ENCODE data around the genes DEFB113, IL17F, TMEM14A and GSTA4.

DNA sequence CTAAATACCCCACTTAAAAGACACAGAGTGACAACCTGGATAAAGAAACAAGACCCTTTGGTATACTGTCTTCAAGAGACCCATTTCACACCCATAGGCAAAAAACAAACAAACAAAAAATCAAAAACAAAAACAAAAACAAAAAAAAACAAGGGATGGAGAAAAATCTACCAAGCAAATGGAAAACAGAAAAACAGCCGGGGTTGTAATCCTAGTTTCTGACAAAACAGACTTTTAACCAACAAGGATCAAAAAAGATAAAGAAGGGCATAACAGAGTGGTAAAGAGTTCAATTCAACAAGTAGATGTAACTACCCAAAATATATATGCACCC lies 246.2 kb upstream of the PTCHD4 start:
CAGE:
- cytosol, long polyA minus RNA, result no peak
- cytosol, long polyA plus RNA, result no peak
- long polyA plus RNA, result no peak
- nucleus, long polyA minus RNA, result no peak
- nucleus, long polyA plus RNA, result no peak

DNA sequence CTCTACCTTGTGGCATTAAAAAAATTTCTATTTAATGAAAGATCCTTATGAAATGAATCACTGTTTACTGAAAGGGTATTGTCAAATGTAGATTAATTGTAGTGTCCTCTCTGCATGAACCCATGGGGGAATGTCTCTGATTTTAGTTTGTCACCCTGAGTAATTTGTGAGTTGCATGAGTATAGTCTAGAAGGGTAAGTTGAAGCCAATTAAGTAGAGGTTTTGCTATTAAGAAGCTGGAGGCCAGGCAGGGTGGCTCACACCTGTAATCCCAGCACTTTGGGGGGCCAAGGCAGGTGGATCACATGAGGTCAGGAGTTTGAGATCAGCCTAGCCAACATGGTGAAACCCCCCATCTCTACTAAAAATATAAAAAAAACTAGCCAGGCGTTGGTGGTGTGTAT lies 1.2 kb downstream of the GLYATL3 start:
CAGE:
- cytosol, long polyA minus RNA, result no peak
- cytosol, long polyA plus RNA, result no peak
- long polyA plus RNA, result no peak
- nucleus, long polyA minus RNA, result no peak
- nucleus, long polyA plus RNA, result no peak

CAGE:
- cytosol, long polyA minus RNA, result no peak
- cytosol, long polyA plus RNA, result no peak
- long polyA plus RNA, result no peak
- nucleus, long polyA minus RNA, result no peak
- nucleus, long polyA plus RNA, result no peak
Observed at GRCh38 chr6:49506608-49507002, 6.9 kb downstream of the GLYATL3 start.

DNA sequence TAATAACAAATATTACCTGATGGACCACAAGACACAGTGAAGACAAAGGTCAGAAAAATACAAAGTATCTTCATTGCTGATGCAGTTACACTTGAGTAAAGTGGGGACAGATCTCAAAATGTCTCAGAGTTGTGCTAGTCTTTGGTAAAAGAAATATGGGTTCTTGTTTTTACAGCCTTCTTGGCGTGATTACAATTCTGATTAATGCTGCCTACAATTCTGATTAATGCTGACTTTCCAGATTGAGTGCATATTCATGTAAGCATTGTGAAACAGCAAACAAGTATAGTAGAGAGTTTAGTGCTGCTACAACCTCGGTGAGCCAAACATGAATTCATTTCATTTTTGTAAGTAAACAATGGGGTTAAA lies at the start of gene DEFB113:
DEFB113 (minus strand) TSS at position 74 of the 369 bp plus-strand sequence.
CAGE:
- cytosol, long polyA minus RNA, result no peak
- cytosol, long polyA plus RNA, result no peak
- long polyA plus RNA, result no peak
- nucleus, long polyA minus RNA, result no peak
- nucleus, long polyA plus RNA, result no peak

DNA sequence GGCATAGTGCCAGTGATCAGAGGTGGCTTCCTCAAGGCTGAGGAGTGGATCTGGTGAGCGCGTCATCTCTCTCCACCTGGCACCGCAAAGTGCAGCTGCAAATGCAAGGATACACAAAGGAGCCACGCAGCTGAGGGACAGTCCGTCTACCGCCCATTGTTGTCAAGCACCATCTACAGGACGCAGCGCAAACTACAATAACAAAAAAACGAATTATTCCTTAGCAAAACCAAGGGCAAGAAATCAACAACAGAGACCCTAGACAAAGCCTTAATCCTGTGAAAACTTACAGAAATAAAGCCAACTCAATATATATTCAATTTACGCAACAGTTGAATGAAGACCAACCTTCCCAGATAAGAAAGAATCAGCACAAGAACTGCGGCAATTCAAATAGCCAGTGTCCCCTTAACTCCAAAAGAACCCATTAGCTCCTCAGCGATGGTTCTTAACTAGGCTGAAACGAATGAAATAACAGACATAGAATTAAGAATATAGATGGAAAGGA lies 9.2 kb upstream of the DEFB110 start:
CAGE:
- cytosol, long polyA minus RNA, result no peak
- cytosol, long polyA plus RNA, result no peak
- long polyA plus RNA, result no peak
- nucleus, long polyA minus RNA, result no peak
- nucleus, long polyA plus RNA, result no peak

DNA sequence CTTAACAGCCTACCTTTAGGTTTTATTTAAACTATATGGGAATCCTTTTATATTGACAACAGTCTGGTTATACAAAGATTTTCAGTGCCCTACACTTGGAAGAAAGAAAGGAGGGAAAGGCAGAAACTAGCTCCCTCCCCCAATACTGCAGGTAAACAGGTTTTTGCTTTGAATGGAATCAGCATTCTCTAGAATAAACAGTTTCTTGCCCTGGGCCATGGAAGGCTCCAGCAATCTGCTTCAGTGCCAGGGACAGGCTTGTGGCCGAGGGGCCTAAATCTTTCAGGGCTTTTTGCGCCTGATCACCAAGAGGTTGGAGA lies 23.7 kb downstream of the TFAP2B start:
CAGE:
- cytosol, long polyA minus RNA, result no peak
- cytosol, long polyA plus RNA, result no peak
- long polyA plus RNA, result no peak
- nucleus, long polyA minus RNA, result no peak
- nucleus, long polyA plus RNA, result no peak

DNA sequence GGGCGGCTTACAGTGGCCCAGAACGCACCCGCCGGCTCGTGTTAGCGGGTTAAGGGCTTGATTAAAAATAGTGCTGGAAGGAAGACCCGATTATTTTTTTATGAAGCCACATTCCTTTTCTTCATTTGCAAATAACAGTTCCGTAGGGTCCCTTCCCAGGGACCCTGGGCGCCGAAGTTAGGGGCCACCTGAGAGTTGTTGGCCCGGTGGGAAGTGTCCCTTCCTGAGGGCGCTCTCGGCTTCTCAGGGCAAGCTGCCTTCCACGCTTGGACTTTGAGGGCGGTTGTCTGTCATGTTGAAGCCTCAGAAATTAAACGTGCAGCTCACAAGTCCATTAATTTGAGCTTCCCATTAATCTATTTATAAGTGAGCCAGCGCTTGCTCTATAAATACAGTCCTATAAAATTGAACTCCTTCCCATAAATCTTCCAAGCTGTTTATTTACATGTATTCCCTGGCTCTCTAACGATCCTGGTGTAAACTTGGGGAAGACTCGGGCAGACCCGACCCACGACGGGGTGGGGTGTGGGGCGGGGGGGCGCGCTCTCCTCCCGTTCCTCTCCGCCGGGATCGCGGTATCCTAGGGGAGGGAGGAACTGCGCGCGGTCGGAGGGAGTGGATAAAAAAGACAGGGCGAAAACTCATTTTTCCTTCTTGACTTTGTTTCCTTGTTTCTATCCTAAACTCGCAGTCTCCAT lies 30.9 kb downstream of the TFAP2B start:
CAGE:
- cytosol, long polyA minus RNA, result no peak
- cytosol, long polyA plus RNA, result no peak
- long polyA plus RNA, result no peak
- nucleus, long polyA minus RNA, result no peak
- nucleus, long polyA plus RNA, result no peak

GRCh38 chr6:51671907-51672108 lies 415.6 kb downstream of the PKHD1 start:
CAGE:
- cytosol, long polyA minus RNA, result no peak
- cytosol, long polyA plus RNA, result no peak
- long polyA plus RNA, result no peak
- nucleus, long polyA minus RNA, result no peak
- nucleus, long polyA plus RNA, result no peak

DNA sequence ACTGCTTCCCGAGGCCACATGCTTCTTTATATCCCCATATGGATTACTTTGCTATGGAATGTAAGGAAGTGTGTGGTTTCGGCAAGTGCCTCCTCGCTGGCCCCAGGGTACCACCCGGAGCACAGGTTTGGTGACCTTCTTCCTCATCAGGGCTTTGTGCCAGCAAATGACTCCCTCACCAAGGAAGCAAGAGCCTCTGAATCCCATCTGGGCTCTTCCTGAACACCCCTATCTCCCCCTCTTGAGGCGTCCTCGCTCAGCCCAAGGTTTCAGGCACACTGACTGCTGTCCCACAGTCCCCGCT lies 41.9 kb upstream of the IL17A start:
CAGE:
- cytosol, long polyA minus RNA, result no peak
- cytosol, long polyA plus RNA, result no peak
- long polyA plus RNA, result no peak
- nucleus, long polyA minus RNA, result no peak
- nucleus, long polyA plus RNA, result no peak

CAGE:
- cytosol, long polyA minus RNA, result no peak
- cytosol, long polyA plus RNA, result no peak
- long polyA plus RNA, result no peak
- nucleus, long polyA minus RNA, result no peak
- nucleus, long polyA plus RNA, result no peak
Observed at GRCh38 chr6:52244417-52244529, at the start of gene IL17F. Gene IL17F (minus strand): TSS chr6:52244500.

DNA sequence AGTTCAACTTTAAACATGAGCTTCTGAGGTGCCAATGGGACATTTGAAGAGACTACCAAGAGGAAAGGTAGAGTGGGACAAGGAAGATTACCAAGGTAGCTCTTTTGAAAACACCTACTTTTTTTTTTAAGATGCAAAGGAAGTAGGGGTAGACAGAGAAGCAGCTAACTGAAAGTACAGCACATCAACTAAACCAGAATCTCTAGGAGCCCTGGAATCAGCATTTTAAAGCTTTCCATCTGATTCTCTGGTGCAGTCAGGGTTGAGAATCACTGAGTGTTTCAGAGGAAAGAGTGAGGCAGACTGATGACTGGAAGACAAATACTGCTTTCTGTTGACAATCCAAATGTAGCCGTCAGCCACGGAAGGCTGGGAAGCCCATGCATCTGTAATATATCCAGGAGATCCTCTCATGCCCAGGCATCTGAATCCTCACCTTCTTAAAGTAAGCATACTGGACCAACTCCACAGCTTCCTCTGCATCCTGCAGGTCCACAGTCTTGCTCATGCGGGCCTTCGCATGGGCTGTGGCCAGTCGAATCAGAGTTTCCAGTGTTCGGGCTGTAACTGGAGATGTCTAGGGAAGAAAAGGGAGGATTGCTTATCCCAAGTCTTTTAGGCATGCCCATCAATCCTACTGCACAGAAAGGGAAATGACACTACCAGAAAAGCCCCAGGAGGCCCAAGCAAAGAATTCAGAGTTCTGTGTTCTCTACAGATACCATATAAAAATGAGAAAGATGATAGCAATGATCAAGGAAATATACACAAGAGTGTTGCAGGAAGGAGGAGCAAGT lies 15.7 kb downstream of the MCM3 start:
CAGE:
- cytosol, long polyA minus RNA, result no peak
- cytosol, long polyA plus RNA, result no peak
- long polyA plus RNA, result no peak
- nucleus, long polyA minus RNA, result no peak
- nucleus, long polyA plus RNA, result no peak

GRCh38 chr6:52502250-52502965 lies 74.5 kb downstream of the TRAM2 start:
CAGE:
- cytosol, long polyA minus RNA, result no peak
- cytosol, long polyA plus RNA, result no peak
- long polyA plus RNA, result no peak
- nucleus, long polyA minus RNA, result no peak
- nucleus, long polyA plus RNA, result no peak

DNA sequence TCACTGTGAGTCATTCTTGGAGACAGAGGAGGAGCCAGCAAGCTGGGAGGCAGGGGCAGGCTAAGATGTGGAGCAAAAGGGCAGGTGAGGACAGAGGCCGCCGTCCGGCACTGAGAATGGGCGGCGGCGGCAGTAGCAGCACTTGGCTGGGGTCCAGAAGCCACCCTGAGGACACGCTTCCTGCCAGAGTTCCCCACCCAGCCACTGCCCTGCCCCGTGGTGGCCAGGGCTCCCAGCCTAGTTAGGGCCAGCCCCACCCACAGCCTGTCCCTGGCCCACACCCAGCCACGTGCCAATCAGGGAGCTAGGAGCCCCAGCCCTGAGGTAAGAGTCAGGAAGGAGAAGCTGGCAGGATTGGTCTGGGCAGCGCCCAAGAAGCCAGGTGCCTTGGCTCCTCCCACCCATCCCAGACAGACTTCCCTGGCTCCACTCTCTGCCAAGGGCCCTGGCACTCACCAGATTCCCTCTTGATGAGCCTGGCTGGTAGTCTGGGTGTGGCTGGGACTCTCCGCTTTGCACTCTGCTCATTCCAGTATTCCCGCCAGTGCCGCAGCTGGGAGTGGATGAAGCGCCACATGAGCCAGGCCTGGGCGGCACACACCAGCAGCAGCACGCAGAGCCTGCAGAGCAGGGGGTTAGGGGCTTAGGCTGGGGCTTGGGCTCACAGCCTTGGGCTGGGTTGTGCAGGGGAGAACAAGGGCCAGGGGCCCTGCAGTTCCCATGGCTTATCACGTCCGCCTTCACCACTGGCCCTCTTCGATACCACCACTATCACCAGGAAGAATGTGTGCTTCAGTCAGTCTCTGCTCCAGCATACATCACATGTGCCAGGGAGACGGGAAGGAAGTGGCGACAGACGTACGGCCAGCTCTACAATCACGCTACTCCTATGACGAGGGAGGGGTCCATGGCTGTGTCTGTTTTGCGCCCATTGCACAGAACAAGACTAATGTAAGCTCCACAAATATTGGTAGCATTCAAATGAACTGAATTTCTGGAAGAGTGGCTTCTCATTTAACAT lies 72.4 kb downstream of the TRAM2 start:
CAGE:
- cytosol, long polyA minus RNA, result no peak
- cytosol, long polyA plus RNA, result no peak
- long polyA plus RNA, result no peak
- nucleus, long polyA minus RNA, result no peak
- nucleus, long polyA plus RNA, result no peak

GRCh38 chr6:52670779-52671584 lies at the start of gene TMEM14A:
Gene TMEM14A (plus strand): TSS chr6:52671113.
CAGE:
- cytosol, long polyA minus RNA, result start-site peak on the plus strand at chr6:52671113-52671135, 17 reads
- cytosol, long polyA plus RNA, result start-site peak on the plus strand at chr6:52671112-52671167, 697 and 383 reads in 2 replicates
- long polyA plus RNA, result start-site peak on the plus strand at chr6:52671091-52671167, 2,662 and 1,945 reads in 2 replicates
- nucleus, long polyA minus RNA, result start-site peak on the plus strand at chr6:52671077-52671154, 18 reads
- nucleus, long polyA plus RNA, result start-site peak on the plus strand at chr6:52671111-52671161, 320 and 408 reads in 2 replicates

DNA sequence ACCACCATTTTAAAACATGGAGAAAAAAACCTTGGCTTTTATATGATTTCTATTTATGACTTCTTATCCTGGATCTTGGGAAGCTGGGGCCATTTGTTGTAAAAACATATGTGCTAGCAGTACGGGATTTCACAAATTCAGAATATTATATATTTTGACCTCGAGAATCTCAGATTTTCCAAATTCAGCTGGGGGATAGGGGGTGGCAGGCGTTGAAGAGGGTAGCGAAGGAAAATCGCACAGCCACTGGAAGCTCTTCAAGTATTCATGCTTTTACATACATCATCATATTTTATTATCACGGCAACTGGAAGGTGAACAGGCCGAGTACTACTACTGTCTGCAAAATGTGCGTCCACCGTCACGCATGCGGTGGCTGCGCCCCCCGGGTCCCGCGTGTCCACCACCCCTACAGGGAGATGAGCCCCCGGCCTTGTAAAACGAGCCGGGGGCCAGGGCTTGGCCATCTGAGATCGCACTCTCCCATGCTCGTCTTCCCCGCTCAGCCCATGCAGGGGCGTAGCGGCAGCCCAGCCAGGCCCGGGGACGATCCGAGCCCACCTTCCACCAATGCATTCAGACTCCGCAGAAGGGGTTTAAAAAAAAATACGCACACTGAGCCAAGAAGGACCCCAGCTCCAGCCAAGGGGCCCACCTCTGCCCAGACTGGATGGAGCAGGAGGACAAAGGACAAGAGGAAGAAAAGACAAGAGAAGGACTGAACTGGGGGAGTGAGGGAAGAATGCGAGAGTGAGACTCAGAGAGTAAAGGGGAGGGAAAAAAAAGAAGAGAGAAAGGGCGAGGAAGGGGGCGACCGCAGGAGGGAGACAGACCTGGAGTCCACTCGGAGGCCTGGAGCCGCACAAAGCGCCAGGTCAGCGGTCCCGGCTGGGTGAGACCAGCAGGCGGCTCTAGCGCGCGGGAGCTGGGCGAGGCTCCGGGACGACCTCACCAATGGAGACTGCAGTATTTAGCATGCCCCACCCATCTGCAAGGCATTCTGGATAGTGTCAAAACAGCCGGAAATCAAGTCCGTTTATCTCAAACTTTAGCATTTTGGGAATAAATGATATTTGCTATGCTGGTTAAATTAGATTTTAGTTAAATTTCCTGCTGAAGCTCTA lies at the start of gene GSTA4:
GSTA4 (minus strand) TSS at position 869 of the 1,124 bp plus-strand sequence.
CAGE:
- cytosol, long polyA minus RNA, result no peak
- cytosol, long polyA plus RNA, result start-site peak on the minus strand centred at position 877 of the sequence, 30 bp wide, 209 and 99 reads in 2 replicates
- long polyA plus RNA, result start-site peak on the minus strand centred at position 877 of the sequence, 30 bp wide, 207 and 473 reads in 2 replicates
- nucleus, long polyA minus RNA, result no peak
- nucleus, long polyA plus RNA, result no peak

DNA sequence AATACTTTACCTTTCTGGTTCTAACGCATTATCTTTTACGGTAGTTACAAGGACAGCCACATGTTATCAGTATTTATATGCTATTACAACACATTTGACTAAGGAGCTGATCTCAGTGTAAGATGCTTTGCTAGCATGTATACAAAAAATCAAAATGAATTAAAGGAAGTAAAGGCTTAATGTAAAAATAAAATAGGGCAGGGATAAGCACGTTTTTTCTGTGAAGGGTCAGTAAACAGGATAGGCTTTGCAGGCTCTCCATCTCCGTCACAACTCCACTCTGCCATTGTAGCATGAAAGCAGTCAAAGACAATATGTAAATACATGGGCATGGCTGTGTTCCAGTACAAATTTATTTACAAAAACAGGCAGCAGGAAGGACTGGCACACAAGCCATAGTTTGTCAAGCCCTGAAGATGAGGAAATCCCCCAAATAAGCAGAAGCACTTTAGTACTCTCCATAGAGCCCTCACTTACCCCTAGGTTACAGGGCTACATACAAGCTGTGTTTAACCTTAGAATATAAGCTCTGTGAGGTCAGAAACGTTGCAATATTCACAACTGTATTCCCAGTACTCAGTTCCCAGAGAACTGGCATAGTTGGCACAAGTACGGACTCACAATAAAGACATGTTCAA lies 5.4 kb downstream of the CILK1 start:
CAGE:
- cytosol, long polyA minus RNA, result no peak
- cytosol, long polyA plus RNA, result no peak
- long polyA plus RNA, result no peak
- nucleus, long polyA minus RNA, result no peak
- nucleus, long polyA plus RNA, result no peak

DNA sequence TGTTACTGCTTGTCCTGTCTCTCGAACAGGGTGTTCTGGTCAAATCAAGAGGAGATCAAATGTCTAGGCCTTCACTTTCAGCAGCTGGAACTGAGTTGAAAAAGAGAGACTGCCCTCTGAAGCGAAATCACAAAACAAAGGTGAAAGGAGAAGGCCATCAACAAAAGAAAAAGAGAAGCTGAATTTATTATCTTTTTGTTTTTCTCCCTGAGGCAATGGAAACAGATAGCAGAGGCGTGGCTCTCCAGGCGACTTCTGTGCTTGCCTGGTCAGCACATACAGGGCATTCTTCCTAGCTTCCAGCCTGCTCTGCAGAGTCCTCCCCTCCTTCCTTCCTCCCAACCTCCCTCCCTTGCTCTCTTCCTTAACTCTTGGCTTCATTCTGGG lies 44.2 kb upstream of the GCM1 start:
CAGE:
- cytosol, long polyA minus RNA, result no peak
- cytosol, long polyA plus RNA, result no peak
- long polyA plus RNA, result no peak
- nucleus, long polyA minus RNA, result no peak
- nucleus, long polyA plus RNA, result no peak

GRCh38 chr6:53236316-53237047 lies 87.8 kb upstream of the GCM1 start:
CAGE:
- cytosol, long polyA minus RNA, result no peak
- cytosol, long polyA plus RNA, result no peak
- long polyA plus RNA, result no peak
- nucleus, long polyA minus RNA, result no peak
- nucleus, long polyA plus RNA, result no peak

DNA sequence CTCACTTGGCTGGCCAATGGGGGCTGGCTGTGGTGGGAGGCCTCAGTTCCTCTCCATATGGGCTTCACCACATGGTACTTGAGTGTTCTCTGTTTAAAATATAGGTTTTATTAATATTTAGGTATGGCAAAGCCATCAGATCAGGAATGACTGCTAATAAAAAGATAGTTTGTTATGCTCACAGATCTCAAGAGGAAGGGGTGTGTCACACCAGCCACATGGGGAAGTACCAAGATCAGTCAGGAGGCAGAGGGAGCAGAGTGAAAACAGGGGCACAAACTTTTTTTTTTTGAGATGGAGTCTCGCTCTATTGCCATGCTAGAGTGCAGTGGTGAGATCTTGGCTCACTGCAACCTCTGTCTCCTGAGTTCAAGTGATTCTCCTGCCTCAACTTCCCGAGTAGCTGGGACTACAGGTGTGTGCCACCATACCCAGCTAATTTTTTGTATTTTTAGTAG lies 92.1 kb upstream of the GCM1 start:
CAGE:
- cytosol, long polyA minus RNA, result no peak
- cytosol, long polyA plus RNA, result no peak
- long polyA plus RNA, result no peak
- nucleus, long polyA minus RNA, result no peak
- nucleus, long polyA plus RNA, result no peak

GRCh38 chr6:53242069-53242320 lies 93.4 kb upstream of the GCM1 start:
CAGE:
- cytosol, long polyA minus RNA, result no peak
- cytosol, long polyA plus RNA, result no peak
- long polyA plus RNA, result no peak
- nucleus, long polyA minus RNA, result no peak
- nucleus, long polyA plus RNA, result no peak

All from keratinocyte (primary cell).